ENCODE data around the gene LPIN3.

DNA sequence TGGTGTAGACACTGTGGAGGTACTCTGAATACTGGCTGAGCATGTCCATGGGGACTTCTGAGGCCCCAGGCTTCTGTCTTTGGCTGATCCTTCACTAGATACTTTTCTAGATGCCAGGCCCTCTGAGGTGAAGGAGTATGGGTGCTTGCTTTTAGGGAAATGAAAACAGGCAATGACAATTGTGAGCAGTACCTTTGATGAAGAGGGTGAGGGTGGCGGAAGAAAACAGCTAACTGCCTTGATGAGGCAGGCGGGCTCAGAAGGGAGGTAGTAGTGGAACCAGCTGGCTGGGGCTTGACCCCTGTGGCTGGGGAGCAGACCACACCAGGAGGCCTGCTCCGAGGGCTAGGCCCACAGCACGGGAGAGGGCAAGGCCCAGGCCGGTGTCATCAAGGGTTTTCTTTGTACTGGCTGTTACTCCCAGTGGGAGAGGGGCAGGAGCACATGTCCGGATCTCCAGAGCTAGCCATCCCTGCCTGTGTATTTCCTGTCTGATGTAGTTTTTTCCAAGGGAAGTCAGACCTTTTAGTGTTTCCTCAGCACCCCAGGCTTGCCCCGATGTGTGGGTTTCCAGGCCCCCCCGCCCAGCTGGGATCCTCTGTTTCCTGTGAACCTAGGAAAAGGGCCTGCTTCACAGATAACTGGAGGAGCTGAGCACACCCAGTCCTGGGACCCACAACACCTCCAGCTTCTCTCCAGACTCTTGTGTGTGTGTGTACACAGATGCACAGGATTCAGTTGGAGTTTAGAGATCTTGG lies 4.0 kb downstream of the PLCG1 start:
- PRO-cap = bidirectional peak, plus-strand start at position 636 of the sequence, minus-strand start at position 409 of the sequence
- RAMPAGE, long total RNA, 4 experiments = no peak in any of the 4 experiments

- PRO-cap = no peak
- RAMPAGE, long total RNA, 4 experiments = no peak in any of the 4 experiments
Observed at GRCh38 chr20:41162919-41163527, 25.7 kb downstream of the PLCG1 start.

DNA sequence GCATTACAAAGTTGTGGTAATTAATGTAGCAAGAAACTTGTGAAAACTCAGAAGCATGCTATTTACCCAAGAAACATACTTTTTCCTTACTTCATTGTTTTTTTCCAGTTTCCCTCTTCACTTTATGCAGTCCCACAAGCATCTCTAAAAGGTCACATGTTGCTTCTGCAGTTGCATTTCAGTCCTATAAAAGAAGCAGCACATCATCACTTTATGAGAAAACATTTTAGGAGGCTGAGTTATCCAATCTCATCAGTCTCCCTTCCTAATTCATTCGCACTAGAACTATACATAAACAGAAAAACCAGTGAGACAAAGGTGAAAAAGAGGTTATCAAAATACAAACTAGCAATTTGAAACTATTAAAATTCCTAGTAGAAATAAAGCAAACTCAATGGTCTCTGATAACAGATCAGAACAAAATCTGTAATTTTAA lies 48.6 kb downstream of the ZHX3 start:
- PRO-cap = no peak
- RAMPAGE, long total RNA, 4 experiments = no peak in any of the 4 experiments

DNA sequence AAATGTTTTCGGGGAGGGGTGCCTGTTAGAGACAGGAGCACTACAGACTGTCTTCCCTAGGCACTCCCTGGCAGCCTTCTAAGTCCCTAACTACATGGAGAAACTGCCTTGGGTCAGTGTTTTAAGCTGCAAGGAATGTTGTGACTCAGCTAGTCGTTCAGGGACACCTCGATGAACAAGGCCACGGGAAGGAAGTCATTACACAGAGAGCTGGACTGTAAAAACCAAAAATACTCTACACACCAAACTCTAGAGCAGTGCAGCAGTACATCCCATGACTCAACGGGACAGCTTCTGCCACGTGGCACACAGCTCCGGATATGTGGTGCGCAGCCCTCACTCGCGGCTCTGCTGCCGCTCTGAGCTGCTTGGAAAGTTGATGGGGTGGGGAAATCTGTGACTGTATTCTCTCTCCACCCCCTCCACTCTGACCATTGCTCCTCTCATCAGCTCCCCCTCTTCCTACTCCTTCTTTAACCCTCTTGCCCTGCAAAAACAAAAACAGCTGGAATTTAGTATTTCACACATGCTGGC lies 11.1 kb upstream of the LPIN3 start:
- PRO-cap = bidirectional peak, plus-strand start at position 257 of the sequence, minus-strand start at position 80 of the sequence; bidirectional peak, plus-strand start at position 307 of the sequence, minus-strand start at position 350 of the sequence
- RAMPAGE, long total RNA, 4 experiments = no peak in any of the 4 experiments

GRCh38 chr20:41340456-41341108 lies at the start of gene LPIN3:
TSS of gene LPIN3 (plus strand) at chr20:41340821.
- PRO-cap = bidirectional peak, plus-strand start at chr20:41340821, minus-strand start at chr20:41340614
- RAMPAGE, long total RNA, 4 experiments = start-site peak on the plus strand in 2 of 4 experiments, at chr20:41340781-41340842 at its widest, 45 to 55 reads per replicate

- PRO-cap = no peak
- RAMPAGE, long total RNA, 4 experiments = no peak in any of the 4 experiments
Observed at GRCh38 chr20:41969475-41970048, 351.4 kb upstream of the CHD6 start.

GRCh38 chr20:42749597-42749961 lies 440.1 kb downstream of the PTPRT start:
- PRO-cap = no peak
- RAMPAGE, long total RNA, 4 experiments = no peak in any of the 4 experiments

GRCh38 chr20:43461564-43462373 lies 4.1 kb downstream of the SRSF6 start:
- PRO-cap = no peak
- RAMPAGE, long total RNA, 4 experiments = no peak in any of the 4 experiments

DNA sequence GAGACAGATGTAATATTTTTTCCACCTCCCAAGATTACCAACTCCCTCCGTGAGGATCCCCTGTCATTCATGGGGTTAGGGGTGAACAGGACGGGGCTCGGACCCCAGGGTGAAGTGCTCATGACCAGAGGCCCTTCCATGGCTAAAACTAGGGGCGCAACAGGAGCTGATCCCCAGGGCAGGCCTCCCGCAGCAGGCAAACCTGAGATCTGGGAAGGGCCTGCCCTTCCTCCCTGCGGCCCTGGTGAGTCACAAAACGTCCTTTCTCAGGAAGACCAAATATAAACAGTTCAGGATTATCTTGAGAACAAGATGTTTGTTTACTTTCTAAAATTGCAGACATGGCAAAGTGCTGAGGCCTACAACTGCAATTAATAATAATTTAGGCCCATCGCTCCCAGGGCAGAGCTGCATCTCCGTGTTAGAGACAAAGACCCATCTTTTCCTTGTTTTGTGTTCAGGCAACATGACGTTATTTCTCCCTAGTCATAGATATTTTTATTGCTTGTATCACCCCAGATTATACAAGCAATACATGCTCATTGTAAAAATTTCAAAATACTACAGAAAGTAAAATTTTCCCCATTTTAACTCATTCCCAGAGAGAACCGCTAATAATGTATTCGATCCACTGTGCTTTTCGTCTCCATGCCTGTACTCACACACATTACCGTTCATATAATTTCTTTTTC lies 64.7 kb upstream of the TOX2 start:
- PRO-cap = unidirectional peak, minus-strand start at position 211 of the sequence
- RAMPAGE, long total RNA, 4 experiments = no peak in any of the 4 experiments

- PRO-cap = no peak
- RAMPAGE, long total RNA, 4 experiments = no peak in any of the 4 experiments
Observed at GRCh38 chr20:44051340-44051682, 135.7 kb downstream of the JPH2 start.

DNA sequence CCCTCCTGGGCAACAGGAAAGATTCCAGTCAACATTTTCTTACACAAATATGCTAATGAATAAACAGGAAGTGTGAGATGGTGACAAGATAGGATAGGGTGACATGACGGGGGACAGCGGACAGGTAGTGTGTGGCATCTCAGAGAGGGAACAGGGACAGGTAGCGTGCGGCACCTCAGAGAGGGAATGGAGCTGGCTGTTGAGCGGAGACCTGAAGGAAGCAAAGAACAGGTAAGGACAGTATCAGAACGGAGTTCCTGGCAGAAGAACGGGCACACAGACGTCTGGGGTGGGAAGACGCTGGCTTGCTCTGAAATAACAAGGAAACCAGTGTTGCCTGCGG lies 111.8 kb downstream of the JPH2 start:
- PRO-cap = no peak
- RAMPAGE, long total RNA, 4 experiments = no peak in any of the 4 experiments

DNA sequence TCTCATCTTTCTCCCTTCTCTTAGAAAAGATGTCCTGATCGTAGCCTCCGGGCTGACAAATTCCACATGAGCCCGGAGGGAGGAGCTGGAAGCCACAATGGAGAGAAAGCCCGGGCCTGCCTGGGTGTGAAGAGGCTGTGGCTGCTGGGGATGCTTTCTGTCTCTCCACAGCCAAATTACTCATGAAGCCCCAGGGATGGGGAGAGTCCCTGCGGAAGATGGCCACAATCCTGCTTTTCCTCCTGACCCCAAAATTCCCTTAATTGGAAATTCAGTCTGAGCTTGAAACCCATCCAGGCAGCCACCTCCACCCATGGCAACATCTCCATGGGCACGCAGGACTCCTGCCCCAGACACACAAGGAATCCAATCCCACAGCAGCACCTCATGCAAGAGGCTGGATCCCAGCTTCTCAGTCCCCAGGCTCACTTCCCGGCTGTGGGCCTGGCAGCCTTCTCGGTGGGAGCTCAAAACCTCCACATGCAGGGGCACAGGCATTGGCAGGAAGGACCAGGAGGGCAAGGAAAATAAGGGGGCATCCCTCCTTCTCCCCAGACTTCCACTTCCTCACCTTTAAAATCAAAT lies 32.4 kb downstream of the JPH2 start:
- PRO-cap = bidirectional peak, plus-strand start at position 352 of the sequence, minus-strand start at position 152 of the sequence
- RAMPAGE, long total RNA, 4 experiments = no peak in any of the 4 experiments

- PRO-cap = bidirectional peak, plus-strand start at chr20:44188182, minus-strand start at chr20:44187944
- RAMPAGE, long total RNA, 4 experiments = no peak in any of the 4 experiments
Observed at GRCh38 chr20:44187809-44188410, 922 bp upstream of the JPH2 start.

- PRO-cap = no peak
- RAMPAGE, long total RNA, 4 experiments = no peak in any of the 4 experiments
Observed at GRCh38 chr20:44218327-44218773, 7.8 kb upstream of the OSER1 start.

GRCh38 chr20:44287027-44287678 lies 23.8 kb downstream of the FITM2 start:
- PRO-cap = no peak
- RAMPAGE, long total RNA, 4 experiments = no peak in any of the 4 experiments

DNA sequence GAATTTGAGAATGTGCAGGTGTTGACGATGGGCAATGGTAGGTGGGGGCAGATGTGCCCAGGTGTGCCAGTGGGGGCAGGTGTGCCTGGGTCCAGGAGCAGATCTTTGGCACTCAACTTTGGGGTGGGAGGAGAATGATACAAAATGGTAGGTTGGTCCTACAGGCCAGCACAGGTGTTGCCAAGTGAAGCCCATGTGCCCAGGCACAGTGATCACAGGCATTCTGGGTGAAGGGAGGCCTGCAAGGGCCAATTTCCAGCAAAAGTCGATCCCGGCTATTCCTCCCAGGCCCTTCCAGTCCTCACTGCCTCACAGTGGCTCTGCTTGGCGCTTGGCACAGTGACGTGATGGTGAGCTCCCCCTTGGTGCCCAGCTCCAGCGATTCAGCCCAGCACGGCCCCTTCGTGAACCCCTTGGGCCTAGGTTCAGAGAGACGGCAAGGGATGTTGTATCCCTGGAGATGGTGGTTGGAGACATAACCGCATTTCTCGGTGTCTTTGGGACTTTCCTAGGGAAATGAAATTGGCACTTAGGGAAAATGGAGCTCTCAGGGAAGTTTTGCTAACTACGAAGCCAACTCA lies 46.0 kb downstream of the HNF4A start:
- PRO-cap = no peak
- RAMPAGE, long total RNA, 4 experiments = no peak in any of the 4 experiments

GRCh38 chr20:44467051-44467996 lies 8.3 kb upstream of the TTPAL start:
- PRO-cap = no peak
- RAMPAGE, long total RNA, 4 experiments = no peak in any of the 4 experiments

DNA sequence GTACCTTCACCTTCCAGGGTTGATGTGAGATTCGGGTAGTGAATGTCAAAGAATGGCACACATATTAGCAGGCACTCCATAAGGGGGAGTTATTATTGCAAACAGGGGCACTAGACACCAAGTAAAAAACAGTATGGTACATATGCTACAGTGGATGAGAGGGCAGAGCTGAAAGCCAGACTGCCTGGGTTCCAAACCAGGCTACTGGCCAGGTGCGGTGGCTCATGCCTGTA lies 7.8 kb upstream of the TTPAL start:
- PRO-cap = no peak
- RAMPAGE, long total RNA, 4 experiments = no peak in any of the 4 experiments

DNA sequence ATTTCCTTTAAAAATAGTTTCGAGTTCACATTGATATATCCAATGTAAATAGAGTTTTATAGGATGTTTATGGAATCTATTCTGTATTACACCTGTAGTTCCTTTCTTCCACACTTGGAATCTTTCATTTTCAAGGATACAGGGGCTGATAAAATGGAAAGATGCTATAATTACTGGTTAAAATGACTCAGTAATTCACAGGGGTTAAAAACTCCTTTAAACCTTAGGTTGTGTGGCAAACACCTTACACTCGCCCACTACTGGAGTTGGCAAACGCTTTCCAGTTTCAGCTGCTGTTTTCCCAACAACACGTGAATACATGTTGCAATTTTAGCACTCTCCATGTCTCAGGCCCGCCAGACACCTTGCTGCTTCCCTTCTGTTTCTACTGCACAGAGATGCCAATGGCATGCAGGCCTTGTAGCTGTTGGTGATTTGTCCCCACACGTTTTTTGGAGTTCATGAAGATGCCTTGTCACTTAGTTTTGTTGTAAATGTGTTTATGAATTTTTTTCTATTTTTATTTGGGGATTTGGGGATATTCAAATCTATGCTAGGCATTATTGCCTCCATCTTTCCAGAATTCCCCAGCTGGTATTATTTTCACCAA lies 5.4 kb upstream of the TTPAL start:
- PRO-cap = no peak
- RAMPAGE, long total RNA, 4 experiments = no peak in any of the 4 experiments

DNA sequence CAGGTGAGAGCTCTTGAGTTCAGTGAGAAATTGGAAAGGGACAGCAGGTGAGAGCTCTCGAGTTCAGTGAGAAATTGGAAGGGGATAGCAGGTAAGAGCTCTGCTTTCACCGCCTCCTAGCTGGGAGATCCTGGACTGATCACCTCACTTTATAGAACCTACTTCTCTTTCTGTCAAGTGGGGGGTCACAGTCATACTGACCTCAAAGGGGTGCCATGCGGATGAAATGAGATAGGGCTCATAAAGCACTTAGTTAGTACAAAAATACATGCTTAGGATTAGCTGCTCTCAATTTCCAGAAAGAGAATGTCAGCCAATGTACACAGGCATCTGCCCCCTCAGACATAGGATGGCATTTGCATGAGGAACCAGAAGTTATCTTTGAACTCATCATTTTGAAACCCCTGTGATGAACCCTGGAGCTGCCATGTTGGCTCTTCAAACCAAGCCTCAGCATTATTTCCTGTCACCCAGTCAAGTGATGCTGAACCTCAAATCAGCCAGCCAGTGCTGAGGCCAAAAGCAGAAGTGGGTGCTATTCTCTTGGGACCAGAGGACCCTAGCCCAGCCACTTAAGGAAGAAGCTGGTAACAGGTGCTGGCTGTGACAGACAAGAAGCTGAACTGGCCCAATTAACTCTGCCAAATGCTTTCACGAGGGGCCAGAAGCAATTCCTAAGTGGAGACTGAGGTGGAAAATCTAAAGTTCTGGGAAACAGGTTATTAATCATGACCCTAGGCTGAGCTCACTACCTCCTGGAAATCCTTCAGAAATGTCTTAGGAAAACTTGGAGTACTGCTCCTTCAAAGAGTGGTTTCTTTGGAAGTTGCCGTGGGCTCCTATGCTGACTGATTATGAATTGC lies 3.8 kb downstream of the PKIG start:
- PRO-cap = no peak
- RAMPAGE, long total RNA, 4 experiments = no peak in any of the 4 experiments